Vermiform appendix (tissue), 1 donor: ENCODE measurements around a stretch of chr2.

- PRO-cap: no peak
Measured at GRCh38 chr2:106542653-106543472, 55.7 kb downstream of the CD8B2 start.

GRCh38 chr2:108587859-108588991 lies 54.0 kb downstream of the LIMS1 start:
- PRO-cap: unidirectional peak, plus-strand start at chr2:108588331; unidirectional peak, plus-strand start at chr2:108588466

GRCh38 chr2:108613223-108613877 lies 79.1 kb downstream of the LIMS1 start:
- PRO-cap: no peak

- PRO-cap: no peak
Measured at GRCh38 chr2:108623579-108624271, 89.5 kb downstream of the LIMS1 start.

DNA sequence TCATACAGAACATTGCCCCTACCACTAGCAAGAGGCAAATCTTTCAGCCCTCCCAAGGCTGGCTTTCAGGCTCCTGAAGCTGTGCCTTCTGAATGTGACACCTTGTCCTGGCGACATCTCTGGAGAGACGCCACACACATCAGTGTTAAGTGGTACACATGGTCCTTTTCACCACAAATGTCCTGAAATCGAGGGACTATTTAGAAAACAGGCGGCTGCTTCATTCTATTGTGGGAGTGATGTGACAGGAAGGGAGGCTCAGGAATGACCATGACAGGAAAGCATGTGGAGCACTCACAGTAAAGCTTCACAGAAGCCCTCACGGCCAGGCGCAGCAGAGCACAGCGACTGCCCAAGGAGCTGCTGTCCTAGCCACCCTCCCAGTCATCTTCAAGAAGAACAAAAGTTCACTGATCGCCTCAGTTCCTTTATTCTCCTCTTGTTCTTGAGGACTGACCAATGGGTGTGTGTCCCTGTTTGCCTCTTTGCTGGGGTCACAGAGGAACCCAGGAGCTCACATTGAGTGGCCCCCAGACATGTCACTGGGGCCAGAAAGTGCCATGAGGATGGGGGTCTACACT lies 84.7 kb upstream of the RANBP2 start:
- PRO-cap: no peak

- PRO-cap: no peak
Measured at GRCh38 chr2:109238497-109239025, 109.6 kb downstream of the SH3RF3 start.

DNA sequence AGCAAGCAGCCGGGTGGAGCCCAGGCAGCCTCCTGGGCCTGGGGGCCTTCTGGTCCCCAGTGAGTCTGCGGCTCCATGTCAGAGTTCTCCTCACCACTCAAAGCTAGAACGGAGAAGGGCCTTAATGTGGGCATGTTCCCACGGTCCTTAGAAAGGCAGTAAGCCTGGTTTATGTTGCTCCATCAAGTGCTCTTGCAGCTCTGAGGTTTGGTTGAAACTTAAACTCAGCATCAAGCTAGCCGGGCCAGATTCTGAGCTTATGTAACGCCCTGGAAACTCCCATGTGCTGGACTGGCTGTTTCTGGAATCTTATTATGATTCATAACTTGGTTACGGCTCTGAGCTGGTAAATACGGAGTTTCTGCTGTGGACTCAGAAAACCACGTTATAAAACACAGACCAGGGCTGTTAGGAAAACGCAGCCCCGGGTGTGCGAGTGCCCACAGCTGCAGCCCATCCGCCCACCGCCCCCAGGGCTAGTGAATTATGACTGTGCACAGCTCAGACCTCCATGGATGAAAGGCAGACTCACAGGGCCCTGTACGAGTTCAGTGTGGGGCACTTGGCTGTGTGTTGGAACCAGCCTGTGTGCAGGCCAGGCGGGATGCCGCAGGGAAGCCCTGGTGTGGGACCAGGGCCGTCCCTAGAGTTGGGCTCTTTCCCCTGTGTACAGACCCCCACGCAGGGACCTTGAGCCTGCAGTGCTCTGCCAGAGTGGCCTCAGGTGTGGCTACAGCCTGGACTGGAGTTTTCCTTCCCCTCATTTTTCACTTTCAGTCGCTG lies 99.6 kb downstream of the SEPTIN10 start:
- PRO-cap: bidirectional peak, plus-strand start at position 504 of the sequence, minus-strand start at position 209 of the sequence

GRCh38 chr2:109674979-109675507 lies 60.9 kb downstream of the SOWAHC start:
- PRO-cap: no peak

DNA sequence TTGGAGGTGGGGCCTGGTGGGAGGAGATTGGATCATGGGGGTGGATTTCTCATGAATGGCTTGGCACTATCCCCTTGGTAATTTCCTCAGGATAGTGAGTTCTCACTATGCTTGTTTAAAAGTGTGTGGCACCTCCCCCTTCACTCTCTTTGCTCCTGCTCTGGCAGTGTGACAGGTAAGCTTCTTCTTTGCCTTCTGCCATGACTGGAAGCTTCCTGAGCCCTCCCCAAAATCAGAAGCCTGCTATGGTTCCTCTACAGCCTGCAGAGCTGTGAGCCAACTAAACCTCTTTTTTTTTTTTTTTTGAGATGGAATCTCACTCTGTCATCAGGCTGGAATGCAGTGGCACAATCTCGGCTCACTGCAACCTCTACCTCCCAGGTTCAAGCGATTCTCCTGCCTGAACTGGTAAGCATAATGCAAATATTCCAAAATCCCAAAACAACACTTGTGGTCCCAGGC lies 80.0 kb downstream of the SOWAHC start:
- PRO-cap: no peak

DNA sequence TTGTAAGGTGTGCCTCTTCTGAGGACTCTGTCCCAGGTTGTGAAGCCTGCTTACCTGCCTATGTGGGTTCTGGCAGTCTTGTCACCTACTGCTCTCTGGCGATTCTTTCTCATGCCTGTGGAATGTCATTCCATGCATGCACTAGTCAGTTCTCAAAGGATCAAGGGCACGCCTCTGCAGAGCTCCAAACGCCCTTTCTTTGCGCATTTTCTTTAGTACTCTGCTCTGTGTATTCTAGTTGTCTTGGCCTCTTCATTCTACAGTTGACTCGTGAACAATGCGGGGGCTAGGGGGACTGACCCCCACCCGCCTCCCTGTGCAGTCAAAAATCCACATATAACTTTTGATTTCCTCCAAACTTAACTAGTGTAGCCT lies 84.9 kb downstream of the SOWAHC start:
- PRO-cap: unidirectional peak, minus-strand start at position 97 of the sequence; bidirectional peak, plus-strand start at position 148 of the sequence, minus-strand start at position 97 of the sequence

DNA sequence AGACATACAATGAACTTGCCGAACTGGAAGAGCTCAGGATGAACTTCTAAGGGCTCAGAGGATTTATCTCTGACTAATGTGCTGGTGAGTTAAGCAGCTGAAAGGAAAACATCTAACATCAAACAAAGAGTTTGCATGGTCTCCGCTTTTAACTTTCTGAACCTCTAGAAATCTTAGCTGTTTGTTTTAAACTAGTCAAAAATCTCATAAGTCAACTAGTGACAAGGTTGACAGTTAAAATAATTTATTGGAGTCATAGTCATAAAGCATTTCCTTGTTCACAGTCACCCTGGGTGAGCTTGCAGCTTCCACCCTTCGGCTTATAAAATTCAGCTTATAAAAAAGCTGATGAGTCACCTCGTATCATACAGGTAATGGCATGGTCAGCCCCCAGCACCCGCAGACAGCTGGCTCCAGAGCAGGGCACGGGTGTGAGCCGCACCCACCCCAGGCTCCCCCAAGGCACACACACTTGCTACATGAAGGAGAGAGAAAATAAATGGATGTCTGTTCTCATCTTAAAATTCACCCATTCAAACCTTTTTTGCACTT lies 9.6 kb downstream of the MALL start:
- PRO-cap: bidirectional peak, plus-strand start at position 402 of the sequence, minus-strand start at position 158 of the sequence

GRCh38 chr2:110113540-110114819 lies 1.6 kb downstream of the MALL start:
- PRO-cap: unidirectional peak, minus-strand start at chr2:110114047; bidirectional peak, plus-strand start at chr2:110114624, minus-strand start at chr2:110114384

DNA sequence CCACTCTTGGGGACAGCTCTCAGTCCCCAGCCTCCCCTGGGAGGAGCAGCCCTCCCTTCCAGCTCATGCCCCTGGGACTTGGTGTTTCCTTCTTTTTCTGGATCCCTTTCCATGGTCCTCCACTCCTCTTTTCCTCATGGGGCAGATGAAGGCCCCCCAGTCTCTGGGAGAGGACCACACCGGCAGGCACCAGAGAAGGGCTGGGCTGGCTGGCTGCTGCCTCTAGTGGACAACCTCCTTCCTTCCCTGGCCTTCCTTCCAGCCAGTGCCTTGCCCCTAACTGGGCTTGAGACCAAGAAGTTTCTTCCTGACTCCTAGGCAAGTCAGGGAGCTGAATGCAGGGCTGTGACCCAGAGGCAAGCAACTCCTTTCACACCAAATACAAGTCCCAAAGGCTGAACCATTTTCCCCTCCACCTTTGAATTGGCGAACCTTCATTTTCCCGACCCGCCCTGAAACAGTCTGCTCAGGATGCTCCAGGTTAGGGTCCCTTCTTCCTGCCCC lies 770 bp upstream of the MALL start:
- PRO-cap: unidirectional peak, minus-strand start at position 202 of the sequence

GRCh38 chr2:110806076-110806457 lies 73.7 kb downstream of the ACOXL start:
- PRO-cap: no peak

DNA sequence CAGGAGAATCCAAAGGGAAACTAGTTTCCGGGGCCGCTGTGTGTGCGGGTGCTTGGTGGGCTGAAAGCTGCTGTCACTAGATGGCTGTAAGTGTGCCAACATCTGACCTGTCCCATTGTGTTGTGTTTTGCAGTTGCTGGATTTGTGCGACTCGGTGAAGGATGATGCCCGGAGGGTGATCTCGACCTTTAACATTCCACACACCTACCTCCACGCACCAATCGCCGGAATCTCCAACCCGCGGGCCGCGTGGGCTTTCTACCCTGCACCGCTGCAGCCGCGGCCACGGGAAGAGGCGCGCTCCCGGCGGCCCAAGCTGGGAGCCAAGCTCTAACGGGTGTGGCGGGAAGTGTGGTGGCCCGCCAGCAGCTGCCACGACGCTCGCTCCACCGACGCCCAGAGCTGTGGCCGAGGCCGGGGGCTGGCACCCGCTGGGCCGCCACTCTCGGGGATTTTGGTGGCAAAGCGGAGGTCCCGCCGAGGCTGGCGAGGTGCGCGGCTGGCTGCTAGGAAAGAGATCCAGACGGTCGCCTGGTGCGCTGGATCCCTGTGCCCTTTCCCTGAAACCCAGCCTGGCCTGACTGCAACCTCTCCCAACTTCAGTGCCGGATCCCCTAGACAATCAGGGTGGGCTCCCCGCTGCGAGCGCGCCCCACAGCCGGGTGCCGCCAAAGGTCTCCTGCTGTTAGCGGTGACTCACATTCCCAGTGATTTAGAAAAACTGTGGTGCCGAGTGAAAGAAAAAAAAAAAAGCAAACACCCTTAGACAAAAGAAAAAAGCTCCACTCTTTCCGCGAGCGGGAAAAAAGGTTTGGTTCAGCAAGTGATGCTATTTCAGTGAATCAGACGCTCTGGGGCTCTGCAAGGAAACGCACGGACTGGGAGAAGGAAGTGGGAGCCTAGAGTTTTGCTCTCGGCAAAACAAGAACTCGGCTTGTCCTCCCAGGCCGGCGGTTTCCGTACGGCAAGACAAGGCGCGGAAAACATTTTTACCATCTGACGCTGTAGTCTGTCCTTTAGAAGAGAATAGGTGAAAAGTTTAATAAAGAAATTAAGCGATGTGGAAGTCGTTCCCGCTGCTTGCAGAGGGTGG lies 2.9 kb upstream of the BCL2L11 start:
- PRO-cap: unidirectional peak, plus-strand start at position 845 of the sequence; unidirectional peak, minus-strand start at position 880 of the sequence

DNA sequence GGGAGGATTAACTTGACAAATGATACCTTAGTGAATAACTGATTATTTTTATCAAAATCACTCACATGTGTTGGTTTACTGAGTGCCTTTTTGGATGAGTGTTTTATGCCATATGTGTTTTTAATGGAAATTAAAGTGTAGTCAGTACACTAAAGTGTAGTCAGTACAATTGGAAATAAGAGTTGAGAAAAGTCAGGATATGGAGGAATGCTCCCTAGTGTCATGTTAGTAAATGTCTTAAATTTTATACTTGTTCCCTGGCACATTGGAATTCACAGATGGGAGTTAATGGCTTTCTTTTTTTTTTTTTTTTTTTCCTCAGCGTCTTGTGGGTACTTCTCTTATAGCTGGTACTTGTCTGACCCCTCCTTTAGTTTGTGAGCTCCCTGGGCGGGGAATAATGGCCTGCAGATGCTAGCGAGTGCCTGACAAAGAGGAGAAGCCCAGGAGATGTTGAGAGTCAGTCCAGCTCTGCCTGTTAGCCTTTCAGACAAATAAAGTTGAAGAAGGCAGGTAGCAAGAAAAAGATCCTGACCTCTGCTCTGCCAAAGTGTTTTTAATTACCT lies 6.5 kb downstream of the BCL2L11 start:
- PRO-cap: no peak

DNA sequence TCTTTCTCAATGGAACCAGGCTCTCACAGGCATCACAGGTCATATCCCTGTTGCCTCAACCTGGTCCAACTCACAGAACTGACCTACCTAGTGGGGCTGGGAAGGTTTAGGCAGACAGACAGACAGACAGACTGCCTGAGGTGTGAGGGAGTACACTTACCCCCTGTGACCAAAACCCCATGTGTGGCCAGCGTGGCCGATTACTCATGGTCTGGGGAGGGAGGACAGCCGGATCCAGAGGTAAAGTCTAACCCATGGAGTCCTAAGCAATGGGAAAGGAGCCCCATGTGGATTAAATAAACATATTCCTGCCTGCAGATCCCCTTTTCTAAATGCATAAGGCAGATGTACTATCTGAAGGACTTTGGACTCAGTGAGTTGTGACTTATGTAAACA lies 58.2 kb downstream of the BCL2L11 start:
- PRO-cap: no peak

GRCh38 chr2:111219091-111219952 lies 98.6 kb downstream of the BCL2L11 start:
- PRO-cap: no peak

- PRO-cap: no peak
Measured at GRCh38 chr2:111617789-111618941, 265.8 kb downstream of the ANAPC1 start.

DNA sequence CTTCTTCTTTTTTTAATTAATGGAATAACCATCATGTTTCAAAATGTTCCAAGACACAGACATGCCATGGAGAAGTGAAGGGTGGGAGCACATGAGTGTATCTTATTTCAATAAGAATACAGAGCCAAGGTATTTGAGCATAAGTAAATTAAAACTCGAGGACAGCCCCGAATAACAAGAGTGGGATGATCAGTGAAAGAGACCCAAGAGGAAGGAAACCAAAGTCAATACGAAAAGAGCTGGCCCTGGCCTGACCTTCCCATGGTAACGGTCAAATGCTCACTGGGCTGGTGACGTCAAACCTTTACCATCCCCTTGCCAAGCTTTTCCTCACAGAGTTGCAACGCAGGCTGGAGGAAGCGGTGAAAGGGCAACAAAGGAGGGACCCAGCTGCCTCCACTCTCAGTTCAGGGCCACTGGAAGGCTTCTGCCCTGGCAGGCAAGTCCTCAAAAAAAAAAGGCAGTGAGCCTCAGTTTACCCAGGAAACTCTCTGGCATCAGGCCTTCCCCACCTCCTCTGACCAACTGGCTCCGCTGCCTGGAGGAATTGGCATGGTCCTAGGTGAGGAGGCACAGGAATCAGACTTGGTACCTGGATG lies 212.6 kb downstream of the ANAPC1 start:
- PRO-cap: bidirectional peak, plus-strand start at position 405 of the sequence, minus-strand start at position 182 of the sequence